HT-29 (cell line): ENCODE measurements around a stretch of chr18.

- RAMPAGE, long total RNA: no peak
These were observed 47.1 kb downstream of the TSHZ1 start for GRCh38 chr18:75257710-75258107.

DNA sequence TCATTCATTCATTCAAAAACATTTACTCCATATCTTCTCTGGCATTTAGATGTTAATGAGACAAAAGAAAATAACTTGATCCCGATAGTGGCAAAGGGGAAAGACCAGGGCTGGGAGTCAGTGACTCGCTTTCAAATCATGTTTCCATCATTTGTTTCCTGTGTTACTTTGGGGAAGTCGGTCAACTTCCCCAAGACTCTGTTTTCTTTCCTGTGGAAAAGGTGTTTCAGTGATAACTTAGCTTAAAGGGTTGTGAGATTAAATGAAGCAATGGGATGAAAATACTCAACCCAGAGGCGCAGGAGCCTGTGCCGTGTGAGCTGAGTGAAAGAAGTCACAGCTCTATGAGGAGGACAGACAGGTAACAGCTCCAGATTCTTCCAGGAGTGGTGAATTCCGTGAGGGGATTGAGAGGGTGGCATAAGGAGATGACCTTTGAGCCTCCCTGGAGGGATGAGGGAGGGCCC, 69.9 kb downstream of the TSHZ1 start:
- RAMPAGE, long total RNA: no peak

DNA sequence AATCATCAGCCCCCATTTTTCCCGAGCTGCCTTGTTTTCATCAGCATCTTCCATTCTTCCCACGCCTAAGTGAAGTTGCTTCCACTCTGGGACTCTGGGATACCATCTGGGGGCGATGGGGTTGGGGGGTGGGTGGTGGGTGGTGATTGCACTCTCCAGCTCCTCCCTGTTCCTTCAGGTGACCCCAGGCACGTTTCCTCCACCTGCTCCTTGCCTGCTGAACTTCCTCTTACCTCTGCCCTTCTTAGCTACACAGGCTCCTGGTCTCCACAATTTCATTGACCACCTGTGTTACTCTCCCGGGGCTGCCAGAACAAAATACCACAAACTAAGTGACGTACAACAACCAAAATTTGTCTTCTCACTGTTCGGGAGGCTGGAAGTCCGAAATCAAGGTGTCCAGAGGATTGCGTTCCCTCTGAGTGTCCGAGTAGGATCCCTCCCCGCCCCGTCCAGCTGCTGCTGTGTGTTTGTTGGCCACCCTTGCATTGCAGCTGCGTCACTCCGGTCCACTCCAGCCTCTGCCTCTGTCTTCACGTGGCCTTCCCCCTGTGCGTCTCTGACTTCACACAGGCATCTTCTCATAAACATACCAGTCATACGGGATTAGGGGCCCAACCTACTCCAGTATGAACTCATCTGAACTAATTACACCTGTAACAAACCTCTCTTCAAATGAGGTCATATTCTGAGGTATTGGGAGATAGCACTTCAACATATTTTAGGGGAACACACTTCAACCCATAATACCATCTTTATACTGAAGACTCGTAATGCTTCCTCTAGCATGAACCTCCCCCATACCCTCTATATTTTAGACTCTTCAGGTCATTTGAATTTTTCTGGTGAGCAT, 251.8 kb upstream of the SMIM21 start:
- RAMPAGE, long total RNA: no peak

DNA sequence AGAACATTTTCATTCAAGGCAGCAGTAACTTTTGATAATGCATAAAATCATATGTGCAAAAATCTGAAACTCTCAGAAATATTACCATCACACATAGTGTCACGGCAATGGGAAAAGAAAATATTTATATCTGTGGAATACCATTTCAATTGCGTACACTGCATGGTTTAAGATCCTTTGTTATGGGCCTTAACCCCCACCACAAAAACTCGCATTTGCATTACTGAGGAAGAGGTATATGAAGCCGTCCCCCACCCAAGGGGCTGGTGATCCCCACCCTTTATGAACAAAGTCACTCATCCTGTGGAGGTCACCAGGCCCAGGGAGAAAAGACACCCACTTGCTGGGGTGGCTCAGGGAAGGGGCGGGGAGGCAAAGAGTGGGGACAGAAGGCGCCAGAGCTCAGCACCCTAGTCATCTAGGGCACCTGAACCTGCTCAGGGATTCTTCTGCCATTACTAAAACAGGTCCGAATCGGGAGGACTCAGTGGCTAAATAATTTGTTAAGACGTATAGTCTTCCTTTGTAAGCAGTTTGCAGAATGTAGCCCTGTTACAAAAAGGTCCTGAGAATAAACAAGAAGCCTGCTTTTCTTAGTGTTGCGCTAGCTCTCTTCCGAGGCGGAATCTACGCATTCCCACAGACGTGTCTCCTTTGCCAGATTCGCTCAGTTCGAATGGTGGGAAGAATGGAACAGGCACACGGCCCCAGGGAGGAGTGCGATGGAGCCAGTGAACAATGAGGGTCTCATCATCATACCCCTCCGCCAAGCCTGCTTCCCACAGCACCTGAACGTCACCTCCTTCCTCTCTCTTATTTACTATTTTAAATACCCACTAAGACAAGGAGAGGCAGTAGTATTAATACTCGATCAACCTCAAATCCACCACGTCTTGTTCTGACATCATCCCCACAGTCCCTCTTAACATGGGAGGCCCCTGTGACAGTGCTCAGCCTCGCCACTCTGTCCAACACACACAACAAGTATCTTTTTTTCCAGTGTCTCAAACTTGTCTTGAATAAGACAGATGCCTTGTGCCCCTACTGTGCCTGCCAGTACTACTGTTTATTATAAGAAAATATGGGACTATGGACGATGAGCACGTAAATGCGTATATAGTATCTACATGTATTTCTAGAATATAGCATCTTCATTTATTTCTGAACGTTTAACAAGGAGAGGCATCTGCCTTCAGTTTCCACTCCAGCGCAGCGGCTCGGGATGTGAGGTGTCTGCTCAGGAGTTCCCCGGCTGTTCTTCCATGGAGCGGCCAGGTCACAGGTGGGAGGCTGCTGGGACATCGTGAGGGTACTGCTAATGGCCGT, 133.4 kb downstream of the ZNF516 start:
- RAMPAGE, long total RNA: no peak

DNA sequence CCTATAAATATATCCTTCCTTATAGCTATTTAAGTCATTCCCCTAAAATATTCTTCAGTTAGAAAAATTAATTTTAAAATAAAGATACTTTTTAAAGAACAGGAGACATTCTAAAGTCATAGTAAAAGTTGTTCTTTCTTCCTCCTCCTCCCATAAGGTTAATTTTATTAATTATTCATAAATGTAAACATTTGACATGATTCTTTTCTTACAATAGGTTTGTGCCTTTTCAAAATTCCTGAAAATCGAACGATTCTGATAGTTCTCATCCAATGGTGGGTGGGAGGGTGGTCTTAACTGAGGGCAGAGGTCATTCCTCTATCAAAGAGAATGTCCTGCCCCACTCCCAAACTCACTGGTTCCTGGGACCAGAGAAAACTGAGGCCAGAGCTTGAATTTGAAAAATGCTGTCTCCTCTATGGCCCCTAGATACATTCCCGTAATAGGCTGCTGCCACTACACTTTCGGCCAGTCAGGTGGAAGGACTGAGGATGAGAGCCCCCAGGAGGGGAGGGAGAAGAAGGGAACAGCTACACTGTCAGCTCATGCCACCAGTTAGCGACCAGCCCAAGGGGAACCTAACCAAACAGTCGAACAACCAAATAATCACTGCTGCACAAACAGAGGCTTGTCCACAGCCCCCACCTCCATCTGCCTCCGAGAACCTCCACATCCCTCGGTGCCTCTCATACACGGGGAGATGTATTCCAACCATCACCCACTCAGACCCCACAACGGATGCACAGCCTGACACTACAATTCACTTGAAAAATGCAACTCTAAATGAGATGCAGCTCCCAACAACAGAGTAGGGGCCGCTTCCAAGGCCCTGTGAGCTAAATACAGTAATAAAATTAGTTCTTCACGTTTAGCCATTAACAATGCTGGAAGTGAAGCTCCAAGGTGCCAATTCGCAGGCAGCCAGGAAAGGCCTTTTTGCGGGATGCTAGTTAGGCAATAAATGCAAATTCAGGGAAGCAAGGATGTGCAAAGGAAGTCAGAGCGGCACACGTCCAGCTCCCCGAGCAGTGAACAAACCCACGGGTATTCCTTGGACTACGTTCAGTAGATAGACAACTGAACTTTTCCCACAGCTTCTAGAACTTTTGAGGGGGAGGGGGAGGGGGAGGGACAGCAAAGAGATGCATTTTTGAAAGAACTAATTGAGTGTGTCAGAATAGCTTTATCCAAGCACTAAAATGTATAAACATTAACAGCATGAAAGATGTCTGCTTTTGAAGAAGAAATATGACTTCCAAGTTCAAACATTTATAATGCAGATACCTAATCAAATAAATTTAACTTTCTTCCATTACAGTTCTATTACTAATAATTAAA, 7.2 kb downstream of the ZNF516 start:
- RAMPAGE, long total RNA: no peak

DNA sequence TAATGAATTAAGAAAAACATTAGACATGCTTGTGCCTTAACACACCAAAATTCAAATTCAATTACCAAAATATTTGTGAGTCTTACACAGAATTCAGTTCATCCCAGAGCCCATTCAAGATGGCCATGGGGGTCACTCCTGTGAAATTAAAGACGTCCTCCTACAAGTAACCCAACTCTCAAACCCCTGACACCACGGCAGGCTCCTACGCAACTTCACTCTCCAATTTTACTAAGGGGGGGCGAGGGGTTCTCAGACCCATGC, 5.1 kb downstream of the ZNF516 start:
- RAMPAGE, long total RNA: no peak

- RAMPAGE, long total RNA: no peak
These were observed 23.0 kb upstream of the ZNF516 start for GRCh38 chr18:76517889-76518554.

GRCh38 chr18:76707343-76707788, 115.0 kb upstream of the ZNF236 start:
- RAMPAGE, long total RNA: no peak

- RAMPAGE, long total RNA: no peak
These were observed 65.5 kb upstream of the ZNF236 start for GRCh38 chr18:76756671-76757362.

DNA sequence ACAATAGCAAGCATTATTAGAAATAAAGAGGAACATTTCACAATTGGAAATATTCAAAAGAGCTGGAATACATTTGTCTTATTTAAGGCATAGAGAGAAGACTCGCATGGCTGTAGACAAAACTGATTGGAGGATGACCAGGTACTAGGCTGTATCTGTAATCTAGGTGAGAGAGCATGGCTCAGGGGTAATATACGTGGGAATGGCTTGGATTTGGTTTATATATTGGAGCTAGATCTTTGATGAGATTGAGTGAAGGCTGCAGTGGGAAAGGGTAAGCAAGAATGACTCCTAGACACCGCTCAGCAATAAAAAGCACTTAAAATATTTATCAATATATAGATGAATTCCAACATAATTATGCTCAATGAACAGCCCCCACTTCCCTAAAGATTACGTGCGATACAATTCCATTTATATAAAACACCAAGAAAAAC, 1.4 kb upstream of the ZNF236 start:
- RAMPAGE, long total RNA: no peak

- RAMPAGE, long total RNA: no peak
These were observed 127.8 kb downstream of the MBP start for GRCh38 chr18:77004441-77005457.

DNA sequence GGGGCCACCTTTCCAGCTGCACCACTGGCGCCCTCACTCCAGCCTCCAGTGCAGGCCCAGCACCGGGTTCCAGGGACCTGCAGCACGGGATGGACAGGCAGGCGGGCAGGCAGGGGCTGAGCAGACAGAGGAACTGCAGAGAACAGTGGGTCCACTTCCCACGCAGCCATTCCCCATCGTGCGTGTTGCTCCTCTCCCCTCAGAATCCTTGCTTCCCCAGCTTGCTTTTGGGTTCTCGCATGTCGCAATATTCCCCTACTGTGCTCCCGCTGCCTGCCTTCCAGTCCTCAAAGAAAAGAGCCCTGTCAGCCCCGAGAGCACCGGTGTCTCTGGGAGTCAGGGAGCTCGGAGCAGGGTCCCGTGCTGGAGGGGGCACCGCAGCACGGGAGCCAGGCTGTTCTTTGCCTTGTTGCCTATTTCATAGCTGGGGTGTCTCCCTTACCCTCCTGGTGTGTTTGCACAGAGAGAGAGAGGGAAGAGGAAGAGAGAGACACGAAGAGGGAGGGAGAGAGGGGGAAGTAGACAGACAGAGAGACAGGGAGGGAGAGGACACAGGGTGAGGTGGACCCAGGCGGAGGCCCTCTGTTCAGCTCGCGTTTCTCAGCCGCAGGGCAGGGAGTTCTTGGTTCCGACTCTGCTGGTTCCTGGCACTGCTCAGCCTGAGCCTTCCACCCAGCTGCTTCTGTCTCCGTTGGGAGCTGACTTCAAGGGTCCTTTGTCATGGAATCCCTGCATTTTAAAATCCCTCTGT, 126.0 kb downstream of the MBP start:
- RAMPAGE, long total RNA: no peak

GRCh38 chr18:77043901-77044759, 88.5 kb downstream of the MBP start:
- RAMPAGE, long total RNA: no peak

- RAMPAGE, long total RNA: no peak
These were observed 80.3 kb downstream of the MBP start for GRCh38 chr18:77052227-77052758.

DNA sequence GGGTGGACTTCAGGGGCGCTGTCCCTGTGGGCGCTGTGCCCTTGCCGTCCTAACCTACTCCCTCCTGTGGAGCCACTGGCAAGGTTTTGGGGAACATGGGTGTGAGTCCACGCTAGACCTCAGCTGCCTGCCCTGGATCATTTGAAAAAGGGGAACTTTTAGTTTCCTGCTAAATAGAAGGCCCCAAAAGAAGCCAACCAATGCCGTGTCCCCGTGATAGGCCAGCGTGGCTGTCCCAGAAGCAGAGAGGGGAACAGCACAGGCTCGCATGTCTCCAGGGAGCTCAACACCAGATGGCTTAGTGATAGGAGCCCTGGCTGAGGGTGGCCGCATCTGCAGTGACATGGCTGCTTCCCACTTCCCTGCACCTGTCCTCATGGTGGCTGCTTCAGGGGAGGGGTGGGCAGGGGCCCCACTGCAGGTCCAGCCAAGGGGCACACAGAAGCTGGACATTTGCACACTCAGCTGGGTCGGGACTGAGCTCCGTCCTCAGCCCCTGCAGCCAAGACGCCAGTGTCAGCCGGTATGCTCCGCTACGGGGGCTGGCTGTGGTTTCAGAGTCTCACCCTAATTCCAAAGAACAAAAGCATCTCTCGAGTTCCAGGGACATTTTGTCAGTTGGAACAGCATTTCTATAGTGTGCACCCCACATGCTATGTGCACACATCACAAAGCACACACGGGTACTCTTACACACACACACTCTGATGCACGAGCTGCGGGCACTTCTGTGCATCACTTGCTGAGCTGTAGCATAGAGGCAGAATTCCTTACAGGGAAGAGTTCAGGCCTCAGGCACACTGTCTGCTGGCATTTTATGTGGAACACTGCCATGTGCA, 79.5 kb downstream of the MBP start:
- RAMPAGE, long total RNA: no peak

DNA sequence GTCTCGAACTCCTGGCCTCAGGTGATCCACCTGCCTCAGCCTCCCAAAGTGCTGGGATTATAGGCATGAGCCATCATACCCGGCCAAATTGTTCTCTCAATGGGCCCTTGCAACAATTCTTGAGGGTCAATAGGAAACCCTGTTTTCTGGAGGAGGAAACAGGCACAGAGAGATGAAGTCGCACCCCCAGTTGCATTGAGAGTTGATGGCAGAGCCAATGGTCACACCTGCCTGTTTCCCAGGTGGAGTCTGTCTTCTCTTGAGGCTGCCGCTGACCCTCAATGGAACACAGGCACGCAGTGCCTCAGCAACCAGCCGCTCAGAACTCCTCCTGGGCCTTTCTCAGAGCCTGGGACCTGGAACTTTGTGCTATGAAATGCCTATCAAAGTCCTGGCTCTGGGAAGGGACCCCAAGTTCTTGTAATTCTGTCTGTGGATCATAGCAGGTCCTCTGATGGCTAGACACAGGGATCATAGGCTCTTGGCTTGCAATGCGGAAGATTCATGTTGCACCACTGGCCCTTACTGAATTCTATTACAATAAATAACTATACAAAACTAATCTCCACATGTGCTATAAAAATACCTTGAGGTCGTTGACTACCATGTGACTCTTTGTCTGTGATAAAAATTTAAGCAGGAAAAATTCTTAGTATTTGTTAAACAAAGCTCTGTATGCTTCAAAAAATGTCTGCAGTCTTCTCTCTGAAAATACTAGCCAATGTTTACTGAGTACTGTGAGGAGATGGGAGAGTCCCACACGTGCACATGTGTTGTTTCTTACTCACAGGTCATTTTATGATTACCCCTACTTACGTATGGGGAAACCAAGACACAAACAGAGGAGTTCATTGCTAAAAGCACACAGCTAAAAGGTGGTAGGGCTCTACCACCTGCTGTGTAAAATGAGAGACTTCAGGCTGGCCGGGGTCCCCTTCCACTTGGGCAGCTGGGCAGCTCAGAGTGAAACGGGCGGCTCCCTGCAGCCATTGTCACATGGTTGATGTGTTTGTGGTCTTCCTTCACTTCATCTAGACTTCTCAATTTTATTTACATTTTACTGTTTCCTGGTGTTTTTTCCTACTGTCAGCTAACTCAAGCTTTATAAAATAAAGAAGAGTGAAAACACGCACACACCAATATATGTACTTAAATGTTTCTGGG, 71.5 kb downstream of the MBP start:
- RAMPAGE, long total RNA: no peak

GRCh38 chr18:77062153-77063173, 70.1 kb downstream of the MBP start:
- RAMPAGE, long total RNA: no peak

GRCh38 chr18:77064760-77065412, 67.7 kb downstream of the MBP start:
- RAMPAGE, long total RNA: no peak

DNA sequence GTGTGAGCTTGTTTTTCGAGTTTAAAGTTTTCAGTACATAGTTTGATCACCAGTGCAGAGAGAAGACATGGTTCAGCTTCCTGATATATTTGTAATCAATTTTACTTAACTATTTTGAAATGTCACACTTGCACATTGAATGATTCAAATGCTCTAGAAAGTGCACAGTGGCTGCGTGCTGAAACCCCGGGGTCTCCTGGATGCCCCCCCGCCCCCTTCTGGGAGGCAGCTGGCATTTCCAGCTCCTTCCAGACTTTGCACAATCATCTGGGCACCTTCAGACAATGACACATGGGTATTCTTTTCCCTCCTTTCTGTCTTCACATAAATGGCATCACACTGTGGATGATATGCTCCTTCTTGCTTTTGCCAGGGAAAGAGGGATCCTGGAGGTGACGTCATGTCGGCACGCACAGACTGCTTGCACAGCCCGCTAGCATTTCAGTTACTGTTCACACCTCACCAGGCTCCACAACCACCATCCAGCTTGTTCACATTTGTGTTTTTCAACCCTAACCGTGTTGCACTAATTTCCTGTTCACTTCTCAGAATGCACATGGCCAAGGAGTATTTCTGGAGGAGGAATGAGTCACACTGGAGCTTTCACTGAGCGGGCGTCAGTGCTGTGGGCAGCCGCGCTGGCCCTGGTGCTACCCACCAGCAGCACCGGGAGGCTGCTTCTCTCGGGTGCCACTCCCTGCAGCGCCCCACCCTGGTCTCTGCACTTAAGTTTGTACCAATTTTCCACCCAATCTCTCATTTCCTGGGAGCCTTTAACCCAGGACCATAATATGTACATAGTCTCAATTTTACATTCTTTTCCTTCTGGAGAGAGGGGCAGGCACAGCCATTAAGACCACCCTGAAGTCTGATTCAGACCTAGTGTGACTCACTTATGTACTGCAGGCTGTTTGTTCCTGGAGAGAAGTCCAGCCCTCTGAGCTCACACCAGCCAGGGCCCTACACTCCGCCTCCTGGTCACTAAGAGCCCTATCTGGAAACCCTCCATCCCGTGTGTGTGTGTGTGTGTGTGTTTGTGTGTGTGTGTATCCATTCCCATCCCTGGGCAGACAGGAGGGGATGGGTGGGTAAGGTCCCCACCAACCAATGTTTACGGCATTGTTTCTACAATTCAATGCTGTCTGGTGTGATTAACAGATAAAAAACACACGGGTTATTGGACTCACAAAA, 65.2 kb downstream of the MBP start:
- RAMPAGE, long total RNA: no peak

DNA sequence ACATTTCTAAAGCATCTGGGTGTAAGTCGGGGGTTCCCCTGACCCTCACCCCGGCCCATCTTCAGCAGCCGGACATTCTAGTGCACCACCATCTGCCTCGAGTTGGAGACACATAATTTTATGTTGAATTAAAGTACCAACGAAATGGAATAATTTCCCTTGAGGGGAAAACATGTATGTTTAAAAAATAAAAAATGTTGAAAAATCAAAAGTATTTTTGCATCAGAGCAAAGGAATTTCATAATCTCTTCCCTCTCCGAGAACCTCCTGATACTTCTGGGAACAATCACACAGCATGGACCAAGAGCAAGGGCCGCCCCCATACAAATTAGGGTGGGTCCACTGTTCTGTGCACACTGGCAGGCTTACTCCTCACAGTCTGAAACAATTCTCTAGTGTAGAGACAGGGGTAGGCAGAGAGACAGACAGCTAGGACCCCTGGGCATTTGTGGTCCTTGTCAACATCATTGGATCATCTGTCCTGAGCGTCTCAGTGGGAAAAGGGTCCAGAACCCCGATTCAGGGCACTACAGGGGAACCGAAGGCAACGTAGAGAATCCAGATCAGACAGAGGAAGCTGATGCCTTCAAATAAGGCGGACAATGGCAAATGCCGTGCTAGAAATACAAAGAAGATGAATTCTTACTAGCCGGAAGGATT, 29.1 kb downstream of the MBP start:
- RAMPAGE, long total RNA: no peak